Parietal lobe (tissue), 2 donors: Measurements from ENCODE around the genes STX5, WDR74, PLAAT5 and ZFTA.

- RAMPAGE, long total RNA, result no peak
These were observed 5.5 kb upstream of the LRRN4CL start for GRCh38 chr11:62694680-62695322.

DNA sequence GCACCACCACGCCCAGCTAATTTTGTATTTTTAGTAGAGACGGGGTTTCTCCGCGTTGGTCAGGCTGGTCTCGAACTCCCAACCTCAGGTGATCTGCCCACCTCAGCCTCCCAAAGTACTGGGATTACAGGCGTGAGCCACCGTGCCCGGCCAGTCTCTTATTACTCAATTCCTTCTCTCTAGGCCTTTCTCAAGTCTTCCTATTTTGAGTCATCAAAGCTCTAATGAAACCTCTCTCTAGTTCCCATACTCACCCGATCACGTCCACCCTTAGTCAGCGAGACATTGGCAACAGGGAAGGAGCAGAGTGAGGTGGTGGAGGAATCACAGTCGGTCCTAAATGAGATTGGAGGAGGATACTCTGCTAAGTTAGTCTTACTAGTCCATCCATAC is 5.0 kb downstream of the BSCL2 start:
- RAMPAGE, long total RNA, result no peak

GRCh38 chr11:62831939-62832604 is at the start of gene STX5:
STX5 (minus strand) TSS chr11:62832051.
- RAMPAGE, long total RNA, result start-site peak on the minus strand at chr11:62832021-62832052, 35 and 33 reads in 2 replicates

- RAMPAGE, long total RNA, result no peak
These were observed 1.7 kb upstream of the STX5 start for GRCh38 chr11:62833357-62834127.

- RAMPAGE, long total RNA, result no peak
These were observed 496 bp downstream of the WDR74 start for GRCh38 chr11:62838749-62839438.

GRCh38 chr11:62839439-62839977 is at the start of gene WDR74:
WDR74 (minus strand) TSS chr11:62839590.
- RAMPAGE, long total RNA, result start-site peak on the minus strand at chr11:62839573-62839597, 134 and 40 reads in 2 replicates

GRCh38 chr11:62852741-62853243 is 13.4 kb upstream of the WDR74 start:
- RAMPAGE, long total RNA, result no peak

GRCh38 chr11:62853617-62854179 is 14.3 kb upstream of the WDR74 start:
- RAMPAGE, long total RNA, result no peak

GRCh38 chr11:63490166-63491455 is at the start of gene PLAAT5:
PLAAT5 (minus strand) TSS chr11:63491167.
- RAMPAGE, long total RNA, result no peak

GRCh38 chr11:63534969-63535498 is 1.6 kb upstream of the PLAAT4 start:
- RAMPAGE, long total RNA, result no peak

GRCh38 chr11:63574040-63574411 is 10.8 kb upstream of the PLAAT2 start:
- RAMPAGE, long total RNA, result no peak

- RAMPAGE, long total RNA, result no peak
These were observed 5.8 kb downstream of the PLAAT3 start for GRCh38 chr11:63608429-63608916.

DNA sequence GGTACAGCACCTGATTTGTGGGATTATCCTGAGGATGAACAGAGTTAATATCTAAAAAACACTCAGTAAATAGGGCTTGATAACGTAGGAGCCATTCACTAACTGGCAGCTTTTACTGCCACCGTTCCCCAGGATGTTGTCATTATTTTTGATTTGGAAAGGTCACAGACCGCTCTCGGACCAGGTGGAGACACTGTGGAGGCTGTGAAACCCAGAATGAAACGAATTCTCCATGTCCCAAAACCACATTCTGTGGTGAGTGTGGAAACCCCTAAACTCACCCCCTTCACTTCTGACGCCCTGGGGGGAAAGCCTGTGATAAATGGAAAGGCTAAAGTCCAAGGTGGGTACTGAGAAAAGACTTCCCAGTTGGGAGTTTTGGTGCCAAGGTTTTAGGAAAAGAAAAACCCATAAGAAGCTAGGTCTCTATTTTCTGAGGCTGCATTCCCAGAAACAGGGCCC is 5.3 kb downstream of the PLAAT3 start:
- RAMPAGE, long total RNA, result no peak

GRCh38 chr11:63670296-63670642 is 907 bp downstream of the ATL3 start:
- RAMPAGE, long total RNA, result no peak

DNA sequence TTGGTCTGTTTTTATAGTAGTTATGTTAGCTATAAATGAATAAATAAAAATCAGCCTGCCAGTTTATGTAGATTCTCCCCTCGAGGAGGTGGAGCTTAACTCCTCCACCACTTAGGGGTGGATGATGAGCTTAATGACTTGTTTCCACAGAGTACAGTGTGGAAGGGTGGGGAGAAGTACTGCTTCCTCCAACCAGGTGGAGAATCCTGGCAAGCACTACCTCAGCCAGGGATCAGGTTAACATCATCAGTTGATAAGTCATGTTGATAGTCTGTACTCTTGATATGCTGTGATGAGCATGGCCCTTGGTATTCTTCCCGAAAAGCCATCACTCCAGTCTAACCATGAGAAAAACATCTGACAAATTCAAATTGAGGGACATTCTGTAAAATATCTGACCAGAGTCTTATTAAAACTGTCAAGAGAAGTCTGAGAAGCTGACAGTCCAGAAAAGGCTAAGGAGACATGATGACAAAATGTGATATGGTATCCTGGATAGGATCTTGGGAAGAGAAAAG is 14.1 kb downstream of the RTN3 start:
- RAMPAGE, long total RNA, result no peak

GRCh38 chr11:63760930-63762006 is 7.3 kb downstream of the ZFTA start:
- RAMPAGE, long total RNA, result no peak

GRCh38 chr11:63762692-63763357 is 5.8 kb downstream of the ZFTA start:
- RAMPAGE, long total RNA, result no peak

DNA sequence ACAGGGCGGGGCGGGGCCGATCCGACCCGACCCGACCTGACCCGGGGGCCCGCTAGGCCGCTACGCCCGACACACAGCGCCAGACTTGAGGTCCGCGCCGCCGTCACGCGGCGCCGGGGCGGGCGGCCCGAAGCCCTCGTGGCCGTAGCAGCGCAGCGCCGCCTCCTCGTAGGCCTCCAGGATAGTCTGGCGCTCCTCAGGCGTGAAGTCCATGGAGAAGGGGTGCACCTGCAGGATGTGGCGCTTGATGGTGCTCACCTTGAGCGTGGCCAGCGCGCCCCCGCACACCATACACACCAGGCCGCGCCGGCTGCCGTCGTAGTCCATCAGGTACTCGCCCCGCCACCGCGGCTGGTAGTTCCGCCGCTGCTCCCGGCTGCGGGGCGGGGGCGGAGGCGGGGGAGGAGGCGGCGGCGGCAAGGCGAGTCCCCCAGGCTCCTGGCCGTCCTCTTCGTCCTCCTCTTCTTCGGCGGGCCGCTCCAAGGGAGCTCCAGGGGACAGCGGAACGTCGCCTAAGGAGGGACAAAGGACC is 5.2 kb downstream of the ZFTA start:
- RAMPAGE, long total RNA, result no peak

- RAMPAGE, long total RNA, result no peak
These were observed 502 bp downstream of the ZFTA start for GRCh38 chr11:63767969-63768577.

GRCh38 chr11:63768578-63769636 is at the start of gene ZFTA:
ZFTA (minus strand) TSS chr11:63768775.
- RAMPAGE, long total RNA, result no peak